ENCODE measurements around a stretch of chr10.

- RRBS, result no CpG with 5 or more reads among the region's 7 CpGs
These were observed 22.3 kb downstream of the PLAC9 start for GRCh38 chr10:80154691-80155296.

DNA sequence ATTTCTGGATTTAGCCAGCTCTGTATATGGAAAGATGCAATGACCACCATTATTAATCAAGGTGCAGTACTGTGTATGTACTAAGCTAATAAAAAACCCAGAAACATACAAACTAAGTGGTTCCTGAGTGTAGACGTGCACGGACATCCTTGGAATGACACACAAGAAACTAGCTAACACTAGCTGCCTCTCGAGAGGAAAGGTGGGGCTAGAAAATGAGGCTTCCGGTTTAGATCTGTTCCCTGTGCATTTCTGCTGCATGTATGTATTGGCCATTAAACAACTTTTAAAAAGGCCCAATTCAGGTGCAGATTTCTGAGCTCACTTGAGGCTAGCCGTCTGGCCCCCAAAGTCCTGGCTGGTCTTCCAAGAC lies 29.1 kb downstream of the ANXA11 start:
- RRBS, result no CpG with 5 or more reads among the region's 5 CpGs

DNA sequence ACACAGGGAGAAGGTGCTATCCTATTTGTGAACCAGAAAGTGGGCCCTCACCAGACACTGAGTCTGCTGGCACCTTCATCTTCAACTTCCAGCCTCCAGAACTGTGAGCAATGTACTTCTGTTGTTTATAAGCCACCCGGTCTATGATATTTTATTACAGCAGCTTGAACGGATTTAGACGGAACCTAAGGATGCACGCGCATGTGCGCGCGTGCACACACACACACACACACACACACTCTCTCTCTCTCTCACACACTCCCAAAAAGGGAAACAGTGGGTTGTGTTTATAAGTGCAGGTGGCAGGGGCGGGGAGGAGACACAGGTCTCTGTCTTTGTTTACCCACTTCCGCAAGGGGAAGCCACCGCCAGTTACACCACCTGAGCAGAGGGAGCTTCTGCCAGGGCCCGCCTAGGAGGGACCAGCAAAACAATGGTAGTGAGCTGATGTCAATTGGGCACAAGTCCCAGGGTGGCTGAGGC lies 18.0 kb downstream of the ANXA11 start:
- RRBS, result no CpG with 5 or more reads among the region's 12 CpGs

DNA sequence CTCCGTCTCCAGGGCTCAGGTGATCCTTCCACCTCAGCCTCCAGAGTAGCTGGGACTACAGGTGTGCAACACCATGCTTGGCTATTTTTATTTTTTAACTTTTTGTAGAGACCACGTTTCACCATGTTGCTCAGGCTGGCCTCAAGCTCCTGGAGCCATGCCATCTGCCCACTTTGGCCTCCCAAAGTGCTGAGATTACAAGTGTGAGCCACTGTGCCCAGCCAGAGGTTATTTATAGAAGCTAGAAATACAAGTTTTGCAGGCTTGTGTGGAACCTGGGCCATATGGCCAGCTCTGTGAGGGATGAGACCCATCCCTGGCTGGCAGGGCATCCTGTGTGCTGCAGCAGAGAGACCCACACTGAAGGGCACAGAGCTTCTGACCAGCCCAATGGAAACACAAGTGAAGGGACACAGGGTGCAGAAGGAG lies 35.6 kb downstream of the MAT1A start:
- RRBS, result no CpG with 5 or more reads among the region's 2 CpGs

DNA sequence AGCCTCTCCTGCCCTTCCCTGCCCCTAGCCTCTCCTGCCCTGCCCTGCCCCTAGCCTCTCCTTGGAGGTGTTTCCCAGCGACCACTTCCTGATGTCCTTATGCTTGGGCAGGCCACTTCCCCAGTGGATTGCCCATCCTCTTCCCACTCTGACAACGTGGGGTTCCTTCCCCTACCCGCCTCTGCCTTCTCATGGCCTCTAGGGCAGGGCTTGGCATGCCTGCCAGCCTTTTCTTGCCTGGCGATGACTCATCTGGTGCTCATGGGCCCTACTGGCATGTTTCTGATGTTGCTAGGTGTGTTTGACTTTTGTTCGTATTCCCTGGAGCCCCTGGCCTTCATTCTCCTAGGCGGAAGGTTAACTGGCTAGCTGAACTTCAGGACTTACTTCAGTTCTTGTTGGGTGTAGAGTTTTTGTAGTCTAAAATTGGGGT lies 21.3 kb downstream of the PRXL2A start:
- RRBS, result no CpG with 5 or more reads among the region's 6 CpGs

- RRBS, result no CpG with 5 or more reads among the region's 6 CpGs
These were observed 36.0 kb downstream of the TSPAN14 start for GRCh38 chr10:80489884-80490777.

DNA sequence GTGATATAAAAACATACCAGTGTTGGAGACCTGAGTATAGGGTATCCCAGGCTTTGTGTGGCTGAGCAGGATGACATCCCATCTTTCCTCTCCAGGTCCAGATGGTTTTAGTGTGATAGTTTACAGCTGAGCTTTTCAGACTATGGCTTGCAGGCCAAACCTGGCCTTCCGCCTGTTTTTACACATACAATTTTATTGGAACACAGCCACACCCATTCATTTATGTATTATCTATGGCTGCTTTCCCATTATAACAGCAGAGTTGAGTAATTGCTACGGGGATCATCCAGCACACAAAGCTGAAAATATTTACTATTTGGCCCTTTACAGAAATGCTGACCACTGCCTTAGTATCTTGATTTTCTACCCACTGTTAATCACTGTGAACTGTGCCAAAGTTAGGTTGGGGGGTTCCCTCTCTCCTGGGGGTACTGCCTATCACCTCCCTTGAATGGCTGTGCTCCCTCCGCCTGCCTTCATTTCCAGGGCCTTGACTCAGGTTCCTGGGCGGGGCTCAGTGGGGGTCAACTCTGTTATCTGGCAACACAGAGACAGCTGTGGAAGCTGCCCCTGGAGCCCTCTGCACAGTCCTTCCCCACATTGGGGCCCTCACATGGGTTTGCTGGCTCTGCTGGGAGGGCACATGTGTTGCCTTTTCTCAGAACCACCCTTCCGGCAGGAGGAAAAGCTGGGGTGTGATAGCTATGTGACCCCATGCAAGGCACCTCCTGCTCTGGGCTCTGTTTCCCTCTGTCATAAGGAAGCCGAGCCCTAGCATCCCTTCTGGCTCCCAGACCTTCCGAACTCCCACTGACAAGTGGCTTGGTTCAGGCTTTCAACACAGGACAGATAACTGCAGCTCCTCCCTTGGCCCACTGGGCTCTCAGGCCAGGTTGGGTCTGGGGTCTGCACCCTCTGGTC lies 40.2 kb upstream of the SH2D4B start:
- RRBS, result no CpG with 5 or more reads among the region's 7 CpGs

DNA sequence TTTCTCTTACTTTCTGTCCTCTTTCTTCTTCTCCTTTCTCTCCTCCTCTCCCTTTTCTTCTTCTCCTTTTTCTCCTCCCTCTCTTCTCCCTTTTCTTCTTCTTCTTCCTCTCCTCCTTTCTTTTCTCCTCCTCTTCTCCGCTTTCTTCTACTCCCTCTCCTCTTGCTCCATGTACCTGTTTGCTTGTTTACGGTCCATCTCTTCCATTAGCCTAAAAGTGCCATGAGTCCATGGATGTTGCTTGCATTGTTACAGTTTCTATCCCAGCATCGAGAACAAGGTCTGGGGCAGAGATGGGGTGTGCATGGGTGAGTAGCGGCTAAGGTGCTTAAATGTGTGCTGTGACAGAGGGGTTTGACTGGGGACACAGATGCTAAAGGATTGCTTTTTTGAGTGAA lies 7.7 kb downstream of the SH2D4B start:
- RRBS, result no CpG with 5 or more reads among the region's 4 CpGs

DNA sequence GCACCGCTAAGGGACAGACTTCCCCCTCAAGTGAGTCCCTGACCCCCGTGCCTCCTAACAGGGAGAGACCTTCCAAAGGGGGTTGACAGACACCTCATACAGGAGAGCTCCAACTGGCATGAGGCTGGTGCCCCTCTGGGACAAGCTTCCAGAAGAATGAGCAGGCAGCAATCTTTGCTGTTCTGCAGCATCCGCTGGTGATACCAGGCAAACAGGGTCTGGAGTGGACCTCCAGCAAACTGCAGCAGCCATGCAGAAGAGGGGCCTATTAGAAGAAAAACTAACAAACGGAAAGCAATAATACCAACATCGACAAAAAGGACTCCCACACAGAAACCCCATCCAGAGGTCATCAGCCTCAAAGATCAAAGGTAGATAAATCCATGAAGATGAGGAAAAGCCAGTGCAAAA lies 280.8 kb downstream of the SH2D4B start:
- RRBS, result no CpG with 5 or more reads among the region's 5 CpGs

- RRBS, result no CpG with 5 or more reads among the region's 2 CpGs
These were observed 869.8 kb downstream of the NRG3 start for GRCh38 chr10:82744883-82745126.

DNA sequence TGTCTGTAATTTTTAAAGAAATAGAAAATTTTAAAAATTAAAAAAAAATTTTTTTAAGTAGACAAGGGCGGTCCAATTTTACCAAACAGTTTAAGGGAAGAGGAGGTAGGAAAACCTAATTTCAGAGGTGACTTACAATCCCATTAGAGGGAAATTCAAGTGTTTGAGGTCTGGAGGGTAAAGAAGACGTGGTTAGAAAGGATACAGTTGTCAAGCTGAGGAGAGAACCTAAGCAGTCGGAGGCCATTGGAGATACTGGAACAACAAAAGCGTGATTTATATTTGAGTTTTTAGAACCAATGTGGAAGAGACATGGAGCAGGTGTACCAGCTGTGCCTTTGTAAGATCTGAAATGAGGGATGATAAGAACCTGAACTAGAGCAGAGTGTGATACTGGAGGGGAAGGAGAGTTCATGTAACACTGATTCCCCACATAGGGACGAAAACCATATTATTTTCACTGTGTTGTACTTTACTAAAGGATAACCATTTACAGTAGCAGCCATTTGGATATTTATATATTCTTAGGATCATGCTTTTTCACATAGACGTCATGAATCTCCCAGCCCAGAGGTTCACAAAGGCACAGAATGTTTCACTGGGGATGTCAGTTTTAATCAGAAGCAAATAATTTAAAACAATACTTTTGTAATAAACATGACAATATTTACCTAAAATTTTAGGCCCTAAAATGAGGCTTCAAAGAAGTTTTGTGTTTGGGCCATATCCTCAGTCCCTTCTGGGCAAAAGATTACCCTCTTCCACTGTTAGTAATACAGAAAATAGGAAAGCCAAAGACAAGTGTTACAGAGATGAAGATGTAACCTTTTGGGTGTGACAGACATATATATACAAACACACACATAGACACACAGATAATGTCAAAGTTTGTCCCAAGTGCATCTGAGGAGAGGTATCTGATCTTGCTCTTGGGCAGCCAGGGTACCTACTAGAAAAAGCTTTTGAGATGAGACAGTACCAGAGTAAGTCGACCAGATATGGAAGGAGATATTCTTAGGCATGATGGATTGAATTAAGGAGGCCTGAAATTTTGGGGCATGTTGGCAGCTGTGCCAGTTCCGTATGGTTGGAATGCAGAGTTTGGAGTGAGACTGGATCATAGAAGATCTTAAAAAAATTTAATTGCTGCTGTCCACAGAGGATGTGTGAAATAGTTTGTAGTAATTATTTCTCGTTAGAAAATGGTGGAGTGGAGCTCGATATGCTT lies 7.1 kb downstream of the GHITM start:
- RRBS, result no CpG with 5 or more reads among the region's 10 CpGs

DNA sequence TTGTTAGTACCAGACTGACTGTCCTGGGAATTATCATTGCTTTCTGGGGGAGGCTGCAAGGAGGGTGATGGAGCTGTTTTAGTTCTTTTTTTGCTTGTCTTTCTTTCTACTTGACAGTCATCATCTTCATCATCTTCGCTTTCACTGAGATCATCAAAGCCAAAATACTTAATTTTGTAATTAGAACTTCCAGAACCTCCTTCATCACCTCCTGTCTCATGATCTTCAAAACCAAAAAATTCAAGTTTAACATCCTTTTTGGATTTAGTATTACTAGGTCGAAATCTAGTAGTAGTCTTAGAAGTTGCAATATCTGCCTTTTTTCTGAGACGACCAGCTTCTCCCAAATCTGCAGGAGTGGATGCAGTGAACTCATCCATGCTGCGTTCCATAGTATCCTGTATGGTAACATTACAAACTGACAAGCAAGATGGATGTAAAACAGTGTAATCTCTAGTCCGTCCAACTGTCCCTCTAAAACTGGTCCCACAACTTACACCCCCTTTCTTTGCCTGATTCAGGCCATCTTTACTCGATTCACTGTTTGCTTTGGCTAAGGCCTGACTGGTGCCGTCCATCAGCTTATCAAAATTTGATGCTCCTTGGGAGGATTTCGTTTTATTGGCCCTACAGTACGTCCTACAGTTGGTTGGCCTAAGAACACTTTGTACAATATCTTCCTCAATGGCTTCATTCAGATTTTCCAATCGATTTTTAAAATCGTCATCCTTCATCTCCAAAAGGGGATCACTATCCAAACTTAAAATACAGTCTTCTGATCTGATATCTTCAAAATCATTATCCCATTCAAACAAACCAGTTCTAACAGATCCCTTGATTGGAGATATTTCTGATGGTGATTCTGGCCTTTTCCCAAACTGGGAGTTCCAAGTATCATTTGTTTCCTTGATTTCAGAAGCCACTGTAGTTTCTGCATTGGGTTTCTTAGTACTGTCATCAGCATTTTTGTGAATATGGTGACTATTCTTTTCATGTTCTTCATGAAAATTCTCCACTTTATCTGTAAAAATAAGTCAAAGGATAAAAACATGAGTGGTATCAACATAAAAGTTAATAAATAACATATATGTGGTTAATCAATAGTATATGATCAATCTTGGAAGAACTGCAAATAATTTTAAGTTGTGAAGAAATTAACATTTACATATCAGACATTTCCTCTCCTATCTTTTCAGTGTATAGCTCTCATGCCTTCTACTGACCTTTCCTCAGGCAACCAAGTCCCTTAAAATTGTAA lies 21.4 kb downstream of the WAPL start:
- RRBS, result no CpG with 5 or more reads among the region's 11 CpGs

- RRBS, result 2% methylated on average over 24 of the region's 75 CpGs
These were observed 542 bp upstream of the WAPL start for GRCh38 chr10:86521866-86522801.

DNA sequence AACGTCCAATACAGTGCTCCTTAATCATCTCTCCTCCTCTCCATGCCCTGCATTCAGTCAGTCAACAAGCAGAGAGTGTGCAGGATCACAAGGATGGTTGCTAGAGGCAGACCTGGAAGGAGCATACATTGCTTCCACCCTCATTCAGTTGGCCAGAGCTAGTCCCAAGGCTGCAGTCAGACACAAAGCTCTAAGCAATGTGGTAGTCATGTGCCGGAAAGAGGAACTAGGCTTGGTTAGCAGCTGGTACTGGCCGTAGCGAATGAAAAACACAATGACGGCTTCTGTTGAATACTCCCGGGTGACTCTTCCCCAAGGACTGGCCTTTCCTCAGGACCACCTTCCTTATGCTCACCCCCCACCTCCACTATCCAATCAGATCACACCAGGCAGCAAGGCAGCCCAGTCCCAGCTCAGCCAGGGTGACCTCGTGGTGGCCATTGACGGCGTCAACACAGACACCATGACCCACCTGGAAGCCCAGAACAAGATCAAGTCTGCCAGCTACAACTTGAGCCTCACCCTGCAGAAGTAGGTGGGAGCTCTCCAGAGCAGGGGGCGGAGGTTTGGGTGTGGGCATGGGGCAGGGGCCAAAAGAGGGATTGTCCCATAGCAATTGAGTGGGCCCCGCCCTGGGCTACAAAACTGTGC lies 10.8 kb downstream of the LDB3 start:
- RRBS, result 40% methylated on average over 3 of the region's 11 CpGs

- RRBS, result 68% methylated on average over 1 of the region's 18 CpGs
These were observed 23.3 kb downstream of the LDB3 start for GRCh38 chr10:86691252-86692287.

GRCh38 chr10:86712420-86712701 lies 44.0 kb downstream of the LDB3 start:
- RRBS, result no CpG with 5 or more reads among the region's 7 CpGs

DNA sequence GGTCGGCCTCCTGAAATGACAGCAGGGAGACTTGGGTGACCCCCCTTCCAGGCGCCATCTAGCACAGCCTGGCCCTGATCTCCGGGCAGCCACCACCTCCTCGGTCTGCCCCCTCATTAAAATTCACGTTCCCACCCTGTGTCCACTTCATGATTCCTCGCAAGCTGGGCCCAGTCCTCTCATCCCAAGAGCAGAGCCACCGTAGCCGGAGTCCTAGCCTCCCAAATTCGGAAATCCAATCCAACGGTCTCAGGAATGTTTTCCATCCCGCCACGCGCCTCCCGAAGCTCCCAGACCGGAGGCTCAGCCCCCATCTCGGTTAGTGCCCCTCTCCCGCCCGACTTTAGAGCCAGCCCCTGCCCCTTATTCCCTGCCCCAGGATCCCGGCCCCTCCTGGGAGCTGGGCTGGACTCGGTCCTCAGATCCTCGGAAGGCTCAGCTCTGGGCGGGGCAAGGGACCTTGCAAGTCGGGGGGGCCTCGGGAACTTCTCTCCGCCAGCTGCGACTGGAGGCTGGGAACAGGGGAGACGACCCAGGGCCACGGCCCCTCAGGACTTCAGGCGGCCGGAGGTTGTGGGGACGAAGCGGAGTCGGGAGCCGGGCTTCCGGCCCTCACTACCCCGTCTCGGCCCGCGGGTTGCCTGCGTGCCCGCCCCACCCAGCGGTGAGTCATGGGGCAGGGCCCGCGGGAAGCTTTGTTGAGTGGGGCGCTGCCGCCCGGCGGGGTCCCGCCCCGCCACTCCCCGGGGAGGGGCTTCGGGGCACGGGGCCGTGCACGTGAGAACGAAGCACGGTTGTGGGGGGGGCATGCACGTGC lies 2.5 kb downstream of the ADIRF start:
- RRBS, result 2% methylated on average over 14 of the region's 58 CpGs

GRCh38 chr10:86971415-86972097 lies 3.3 kb downstream of the ADIRF start:
- RRBS, result 7% methylated on average over 9 of the region's 47 CpGs

GRCh38 chr10:87090923-87091893 lies 3.4 kb downstream of the GLUD1 start:
- RRBS, result no CpG with 5 or more reads among the region's 6 CpGs